OVCAR3 (cell line): ENCODE data around the genes APOC4, GEMIN7, NKPD1 and KLC3.

- RRBS = 26% methylated on average over 1 of the region's 16 CpGs
Observed at GRCh38 chr19:44142018-44142520, 715 bp downstream of the ZNF234 start.

DNA sequence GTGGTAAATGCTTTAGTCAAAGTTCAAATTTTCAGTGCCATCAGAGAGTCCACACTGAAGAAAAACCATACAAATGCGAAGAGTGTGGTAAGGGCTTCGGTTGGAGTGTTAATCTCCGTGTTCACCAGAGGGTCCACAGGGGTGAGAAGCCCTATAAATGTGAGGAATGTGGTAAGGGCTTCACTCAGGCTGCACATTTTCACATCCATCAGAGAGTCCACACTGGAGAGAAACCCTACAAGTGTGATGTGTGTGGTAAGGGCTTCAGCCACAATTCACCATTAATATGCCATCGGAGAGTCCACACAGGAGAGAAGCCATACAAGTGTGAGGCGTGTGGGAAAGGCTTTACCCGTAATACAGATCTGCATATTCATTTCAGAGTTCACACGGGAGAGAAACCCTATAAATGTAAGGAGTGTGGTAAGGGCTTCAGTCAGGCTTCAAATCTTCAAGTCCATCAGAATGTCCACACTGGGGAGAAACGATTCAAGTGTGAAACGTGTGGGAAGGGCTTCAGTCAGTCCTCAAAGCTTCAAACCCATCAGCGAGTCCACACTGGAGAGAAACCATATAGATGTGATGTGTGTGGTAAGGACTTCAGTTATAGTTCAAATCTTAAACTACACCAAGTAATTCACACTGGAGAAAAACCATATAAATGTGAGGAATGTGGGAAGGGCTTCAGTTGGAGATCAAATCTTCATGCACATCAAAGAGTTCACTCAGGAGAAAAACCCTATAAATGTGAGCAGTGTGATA lies 23.3 kb downstream of the ZNF227 start:
- RRBS = no CpG with 5 or more reads among the region's 10 CpGs

- RRBS = no CpG with 5 or more reads among the region's 4 CpGs
Observed at GRCh38 chr19:44611640-44612413, 1.5 kb upstream of the IGSF23 start.

- RRBS = no CpG with 5 or more reads among the region's 3 CpGs
Observed at GRCh38 chr19:44640552-44640966, 3.2 kb upstream of the PVR start.

DNA sequence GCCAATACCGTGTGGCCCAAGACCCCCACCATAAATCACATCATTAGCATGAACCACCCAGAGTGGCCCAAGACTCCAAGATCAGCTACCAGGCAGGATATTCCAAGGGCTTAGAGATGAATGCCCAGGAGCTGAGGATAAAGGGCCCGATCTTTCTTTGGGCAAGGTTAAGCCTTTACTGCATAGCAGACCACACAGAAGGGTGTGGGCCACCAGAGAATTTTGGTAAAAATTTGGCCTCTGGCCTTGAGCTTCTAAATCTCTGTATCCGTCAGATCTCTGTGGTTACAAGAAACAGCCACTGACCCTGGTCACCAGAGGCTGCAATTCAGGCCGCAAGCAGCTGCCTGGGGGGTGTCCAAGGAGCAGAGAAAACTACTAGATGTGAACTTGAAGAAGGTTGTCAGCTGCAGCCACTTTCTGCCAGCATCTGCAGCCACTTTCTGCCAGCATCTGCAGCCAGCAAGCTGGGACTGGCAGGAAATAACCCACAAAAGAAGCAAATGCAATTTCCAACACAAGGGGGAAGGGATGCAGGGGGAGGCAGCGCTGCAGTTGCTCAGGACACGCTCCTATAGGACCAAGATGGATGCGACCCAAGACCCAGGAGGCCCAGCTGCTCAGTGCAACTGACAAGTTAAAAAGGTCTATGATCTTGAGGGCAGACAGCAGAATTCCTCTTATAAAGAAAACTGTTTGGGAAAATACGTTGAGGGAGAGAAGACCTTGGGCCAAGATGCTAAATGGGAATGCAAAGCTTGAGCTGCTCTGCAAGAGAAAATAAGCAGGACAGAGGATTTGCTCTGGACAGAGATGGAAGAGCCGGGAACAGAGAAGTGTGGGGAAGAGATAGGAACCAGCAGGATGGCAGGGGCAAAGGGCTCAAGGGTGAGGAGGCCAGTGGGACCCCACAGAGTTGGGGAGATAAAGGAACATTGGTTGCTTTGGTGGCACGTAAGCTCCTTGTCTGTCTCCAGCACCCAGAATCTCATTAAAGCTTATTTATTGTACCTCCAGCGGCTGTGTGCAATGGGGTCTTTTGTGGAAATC lies 8.4 kb upstream of the CEACAM19 start:
- RRBS = no CpG with 5 or more reads among the region's 11 CpGs

DNA sequence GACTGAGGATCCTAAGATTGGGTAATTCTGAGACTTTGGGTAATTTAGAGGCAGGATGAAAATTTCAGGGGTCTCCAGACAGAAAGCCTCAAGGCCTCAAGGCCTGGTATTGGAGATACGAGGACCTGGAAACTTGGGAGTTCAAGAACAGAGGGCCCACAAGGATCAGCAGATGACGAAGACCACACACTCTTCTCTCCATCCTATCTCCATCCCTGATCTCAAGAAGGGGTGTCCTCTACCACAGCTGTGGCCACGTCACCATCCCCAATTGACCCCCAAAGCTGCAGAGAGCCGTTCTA lies 1.2 kb downstream of the BCL3 start:
- RRBS = no CpG with 5 or more reads among the region's 4 CpGs

- RRBS = no CpG with 5 or more reads among the region's 10 CpGs
Observed at GRCh38 chr19:44857668-44858319, 11.7 kb downstream of the NECTIN2 start.

- RRBS = no CpG with 5 or more reads among the region's 17 CpGs
Observed at GRCh38 chr19:44942006-44942596, at the start of gene APOC4. Gene APOC4, plus strand, starts transcription at chr19:44942237.

- RRBS = no CpG with 5 or more reads among the region's 10 CpGs
Observed at GRCh38 chr19:44944627-44945243, 1.1 kb upstream of the APOC2 start.

- RRBS = no CpG with 5 or more reads among the region's 2 CpGs
Observed at GRCh38 chr19:44959104-44959413, 3.9 kb downstream of the CLPTM1 start.

- RRBS = no CpG with 5 or more reads among the region's 10 CpGs
Observed at GRCh38 chr19:45070528-45071005, 5.7 kb downstream of the ZNF296 start.

DNA sequence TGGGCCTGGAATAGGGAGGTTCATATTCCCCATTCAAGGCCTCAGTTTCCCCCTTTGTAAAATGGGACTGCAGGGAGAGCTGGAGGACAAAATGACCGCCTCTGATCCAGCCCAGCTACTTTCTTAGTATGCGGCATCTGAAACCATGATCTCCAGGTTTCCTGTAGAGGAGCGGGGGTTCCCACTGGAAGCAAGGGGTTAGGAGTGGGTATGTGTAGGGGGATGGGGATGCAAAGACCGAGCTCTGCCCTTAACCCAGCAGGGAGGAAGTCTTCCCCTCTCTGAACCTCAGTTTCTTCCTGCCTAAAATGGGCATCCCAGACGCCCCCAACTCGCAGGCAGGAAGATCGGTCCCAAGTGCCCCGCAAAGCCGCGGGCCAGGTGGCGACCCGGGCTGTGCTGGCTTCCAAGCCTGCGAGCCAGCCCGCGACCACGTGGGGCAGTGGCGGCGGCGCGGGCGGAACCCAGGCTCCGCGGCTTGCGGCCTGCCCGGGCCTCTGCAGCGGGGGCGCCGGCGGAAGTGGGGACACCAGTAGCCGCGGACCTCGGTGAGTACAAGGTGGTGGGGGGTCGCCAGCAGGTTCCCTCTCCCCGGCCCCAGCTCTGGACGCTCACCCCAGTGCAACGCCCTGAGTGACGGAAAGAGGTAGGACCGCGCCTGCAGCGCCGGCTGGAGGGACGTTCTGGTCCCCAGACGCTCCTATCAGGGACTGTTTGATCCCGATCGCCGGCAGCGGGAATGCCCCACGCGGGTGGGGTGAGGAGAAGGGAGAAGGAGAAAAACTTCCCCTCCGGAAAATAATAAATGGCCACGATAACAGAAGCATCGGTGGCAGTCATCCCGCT lies at the start of gene GEMIN7:
Gene GEMIN7, plus strand, starts transcription at position 529 of the 846 bp plus-strand sequence.
- RRBS = 4% methylated on average over 29 of the region's 53 CpGs

GRCh38 chr19:45079578-45080131 lies 595 bp downstream of the GEMIN7 start:
- RRBS = 0% methylated on average over 1 of the region's 16 CpGs

- RRBS = no CpG with 5 or more reads among the region's 21 CpGs
Observed at GRCh38 chr19:45103778-45104369, 10.9 kb downstream of the PPP1R37 start.

DNA sequence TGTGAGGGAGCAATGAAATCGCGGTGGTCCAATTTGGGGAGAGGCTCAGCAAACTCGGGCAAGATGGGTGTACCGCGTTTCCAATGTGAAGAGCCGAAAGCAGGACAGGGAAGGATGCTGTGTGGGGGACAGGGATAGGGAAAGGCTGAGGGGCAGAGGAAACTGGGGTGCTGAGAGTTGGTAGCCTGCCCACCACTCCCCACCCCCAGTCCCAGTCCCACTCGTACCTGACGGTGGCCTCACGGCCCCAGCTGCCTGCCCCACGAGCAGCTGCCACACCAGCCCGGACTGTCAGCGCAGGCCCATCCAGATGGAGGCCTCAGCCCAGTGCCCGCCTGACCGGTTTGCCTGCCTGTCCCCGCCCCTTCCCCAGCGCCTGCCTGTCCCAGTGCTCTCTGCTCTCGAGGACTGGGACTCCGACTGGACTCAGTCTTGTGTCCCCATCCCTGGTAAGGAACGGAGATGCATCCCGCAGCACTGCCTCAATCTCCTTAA lies at the start of gene NKPD1:
Gene NKPD1, minus strand, starts transcription at position 285 of the 495 bp plus-strand sequence.
- RRBS = 12% methylated on average over 4 of the region's 20 CpGs

DNA sequence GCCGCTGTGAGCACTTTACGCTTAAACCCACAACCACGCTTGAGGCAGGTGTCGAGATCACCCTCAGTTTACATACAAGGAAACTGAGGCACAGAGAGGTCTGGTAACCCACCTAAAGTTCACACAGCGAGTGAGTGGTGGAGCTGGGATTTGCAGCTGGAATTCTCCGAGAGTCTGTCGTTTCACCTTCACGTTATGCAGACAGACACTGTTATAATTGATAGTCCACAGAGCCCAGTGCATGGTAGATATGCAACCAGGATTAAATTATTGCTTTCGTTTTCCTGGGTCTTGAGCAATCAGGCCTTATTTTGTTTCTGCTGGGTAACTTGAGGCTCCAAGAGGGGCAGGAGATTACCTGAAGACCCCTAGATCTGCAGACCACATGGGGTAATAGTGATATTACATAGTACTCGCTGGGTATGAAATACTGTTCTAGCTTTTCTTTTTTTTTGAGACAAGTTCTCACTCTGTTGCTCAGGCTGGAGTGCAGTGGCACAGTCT lies 19.1 kb downstream of the MARK4 start:
- RRBS = no CpG with 5 or more reads among the region's 10 CpGs

GRCh38 chr19:45306337-45306878 lies 16.3 kb downstream of the CKM start:
- RRBS = no CpG with 5 or more reads among the region's 14 CpGs

- RRBS = 5% methylated on average over 27 of the region's 56 CpGs
Observed at GRCh38 chr19:45340196-45340970, at the start of gene KLC3. Gene KLC3, plus strand, starts transcription at chr19:45340750.

DNA sequence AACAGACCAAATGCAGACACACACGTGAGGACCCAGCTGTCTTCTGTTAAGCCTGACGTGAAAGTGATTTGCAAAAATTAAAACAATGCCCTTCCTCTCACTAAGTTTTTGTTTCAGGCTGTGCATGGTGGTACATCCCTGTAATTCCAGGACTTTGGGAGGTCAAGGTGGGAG lies 7.4 kb upstream of the ERCC1 start:
- RRBS = no CpG with 5 or more reads among the region's 2 CpGs

DNA sequence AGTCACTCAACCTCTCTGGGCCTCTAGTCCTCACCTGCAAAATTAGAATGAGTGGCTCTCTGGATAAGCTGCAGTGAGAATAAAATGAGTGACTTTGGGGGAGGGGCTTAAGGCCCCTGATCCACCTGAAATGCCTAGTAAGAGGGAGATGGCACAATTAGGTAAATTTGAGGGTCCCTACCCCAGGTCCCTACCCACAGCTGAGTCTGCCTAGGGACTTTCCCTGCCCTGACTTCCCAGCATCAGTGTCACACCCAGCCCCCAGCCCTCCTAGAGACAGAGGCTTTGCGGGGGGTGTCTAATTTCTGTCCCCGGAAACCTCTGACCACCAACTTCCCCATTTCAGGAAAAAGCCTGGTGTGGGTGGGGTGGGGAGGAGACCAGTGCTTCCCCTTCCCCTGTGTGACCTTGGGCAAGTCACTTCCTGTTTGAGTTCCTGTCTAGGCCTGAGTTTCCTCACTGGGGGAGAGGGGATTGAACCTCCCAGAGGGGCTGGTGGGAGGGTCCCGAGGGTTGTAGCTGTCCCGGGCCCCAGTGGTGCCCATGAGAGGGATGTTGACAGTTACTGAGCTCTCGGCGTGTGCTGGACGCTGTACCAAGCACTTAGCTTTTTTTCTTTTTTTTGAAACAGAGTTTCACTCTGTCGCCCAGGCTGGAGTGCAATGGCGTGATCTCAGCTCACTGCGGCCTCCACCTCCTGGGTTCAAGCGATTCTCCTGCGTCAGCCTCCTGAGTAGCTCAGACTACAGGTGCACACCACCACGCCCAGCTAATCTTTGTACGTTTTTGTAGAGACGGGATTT lies 7.9 kb downstream of the VASP start:
- RRBS = no CpG with 5 or more reads among the region's 15 CpGs